Body of pancreas (tissue), 2 donors: ENCODE results near the genes HMX1, USP17L12, USP17L13 and DEFB131A.

GRCh38 chr4:8871713-8872399 is at the start of gene HMX1:
Gene HMX1 (minus strand): TSS chr4:8871839.
- PRO-cap = no peak
- RAMPAGE, long total RNA, 2 experiments = no peak in any of the 2 experiments

DNA sequence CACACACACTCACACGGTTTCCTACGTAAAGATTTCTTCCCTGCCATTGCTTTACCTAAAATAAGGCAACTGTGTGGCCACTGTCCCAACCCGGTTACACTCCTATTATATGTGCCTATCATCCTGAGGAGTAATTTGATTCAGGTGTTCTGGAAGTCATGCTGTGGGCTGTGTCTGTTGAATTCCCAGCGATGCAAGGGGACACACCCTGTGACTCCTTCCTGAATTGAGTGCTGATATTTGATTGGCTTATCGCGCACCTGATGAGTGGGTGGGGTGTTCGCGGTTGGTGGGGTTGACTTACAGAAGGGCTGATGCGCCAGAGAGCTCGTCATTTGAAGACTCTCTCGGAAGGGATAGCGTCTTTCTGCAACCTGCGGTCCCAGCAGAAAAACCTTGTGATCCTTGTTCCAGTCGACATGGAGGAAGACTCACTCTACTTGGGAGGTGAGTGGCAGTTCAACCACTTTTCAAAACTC is at the start of gene USP17L12:
USP17L12 (plus strand) TSS at position 420 of the 479 bp plus-strand sequence.
- PRO-cap = no peak
- RAMPAGE, long total RNA, 2 experiments = no peak in any of the 2 experiments

DNA sequence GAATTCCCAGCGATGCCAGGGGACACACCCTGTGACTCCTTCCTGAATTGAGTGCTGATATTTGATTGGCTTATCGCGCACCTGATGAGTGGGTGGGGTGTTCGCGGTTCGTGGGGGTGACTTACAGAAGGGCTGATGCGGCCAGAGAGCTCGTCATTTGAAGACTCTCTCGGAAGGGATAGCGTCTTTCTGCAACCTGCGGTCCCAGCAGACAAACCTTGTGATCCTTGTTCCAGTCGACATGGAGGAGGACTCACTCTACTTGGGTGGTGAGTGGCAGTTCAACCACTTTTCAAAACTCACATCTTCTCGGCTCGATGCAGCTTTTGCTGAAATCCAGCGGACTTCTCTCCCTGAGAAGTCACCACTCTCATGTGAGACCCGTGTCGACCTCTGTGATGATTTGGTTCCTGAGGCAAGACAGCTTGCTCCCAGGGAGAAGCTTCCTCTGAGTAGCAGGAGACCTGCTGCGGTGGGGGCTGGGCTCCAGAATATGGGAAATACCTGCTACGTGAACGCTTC is at the start of gene USP17L13:
USP17L13 (plus strand) TSS at position 242 of the 522 bp plus-strand sequence.
- PRO-cap = no peak
- RAMPAGE, long total RNA, 2 experiments = no peak in any of the 2 experiments

- PRO-cap = no peak
- RAMPAGE, long total RNA, 2 experiments = no peak in any of the 2 experiments
Measured at GRCh38 chr4:9444237-9444659, at the start of gene DEFB131A. Gene DEFB131A (plus strand): TSS chr4:9444414.

DNA sequence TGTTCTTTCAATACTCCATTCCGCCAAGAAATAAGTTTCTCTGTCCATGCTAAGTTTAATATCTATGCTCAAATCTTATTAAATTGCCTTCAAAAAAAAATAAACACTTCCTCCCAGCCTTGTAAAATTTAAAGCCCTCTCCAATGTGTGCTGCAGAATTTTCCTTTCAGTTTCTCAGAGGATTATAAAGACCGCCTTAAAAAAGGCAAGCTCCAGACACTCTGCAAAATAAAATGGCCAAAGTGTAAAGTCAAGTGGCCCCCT is 157.8 kb downstream of the DEFB131A start:
- PRO-cap = no peak
- RAMPAGE, long total RNA, 2 experiments = no peak in any of the 2 experiments

GRCh38 chr4:10074248-10075638 is 41.9 kb downstream of the WDR1 start:
- PRO-cap = no peak
- RAMPAGE, long total RNA, 2 experiments = no peak in any of the 2 experiments

GRCh38 chr4:10109164-10109991 is 7.2 kb downstream of the WDR1 start:
- PRO-cap = no peak
- RAMPAGE, long total RNA, 2 experiments = no peak in any of the 2 experiments

DNA sequence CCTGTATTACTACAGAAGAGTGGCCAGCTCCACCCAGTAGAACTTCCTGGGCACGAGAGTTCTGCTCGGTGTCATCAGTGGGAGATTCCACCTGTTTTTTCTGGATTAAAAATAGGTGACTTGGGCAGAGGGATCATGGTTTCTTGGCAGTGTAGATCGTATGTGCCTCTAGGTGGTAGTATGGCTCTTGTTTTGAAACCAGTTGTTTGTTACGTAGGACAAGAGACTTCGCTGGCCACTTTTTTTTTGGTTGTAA is 43.6 kb upstream of the WDR1 start:
- PRO-cap = no peak
- RAMPAGE, long total RNA, 2 experiments = no peak in any of the 2 experiments

DNA sequence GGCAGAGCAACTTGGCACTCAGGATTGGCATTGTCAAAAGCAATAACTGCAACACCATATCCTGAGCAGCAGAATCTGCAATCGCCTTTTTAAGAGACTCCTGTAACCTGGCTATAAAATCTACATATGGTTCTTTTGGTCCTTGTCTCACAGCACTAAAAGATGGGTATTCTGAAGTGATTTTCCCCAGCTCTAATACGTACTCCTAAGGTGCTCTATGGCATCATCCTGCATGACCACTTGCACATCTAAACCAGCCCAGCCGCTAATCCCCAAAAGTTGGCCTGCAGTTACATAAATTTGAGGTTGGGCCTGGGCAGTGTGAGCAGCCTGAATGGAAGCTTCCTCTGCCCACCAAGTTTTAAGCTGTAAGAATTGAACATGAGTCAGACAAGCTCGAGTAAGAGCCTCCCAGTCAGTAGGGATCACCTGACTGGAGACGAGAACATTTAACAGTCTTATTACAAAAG is 56.3 kb upstream of the WDR1 start:
- PRO-cap = no peak
- RAMPAGE, long total RNA, 2 experiments = no peak in any of the 2 experiments

DNA sequence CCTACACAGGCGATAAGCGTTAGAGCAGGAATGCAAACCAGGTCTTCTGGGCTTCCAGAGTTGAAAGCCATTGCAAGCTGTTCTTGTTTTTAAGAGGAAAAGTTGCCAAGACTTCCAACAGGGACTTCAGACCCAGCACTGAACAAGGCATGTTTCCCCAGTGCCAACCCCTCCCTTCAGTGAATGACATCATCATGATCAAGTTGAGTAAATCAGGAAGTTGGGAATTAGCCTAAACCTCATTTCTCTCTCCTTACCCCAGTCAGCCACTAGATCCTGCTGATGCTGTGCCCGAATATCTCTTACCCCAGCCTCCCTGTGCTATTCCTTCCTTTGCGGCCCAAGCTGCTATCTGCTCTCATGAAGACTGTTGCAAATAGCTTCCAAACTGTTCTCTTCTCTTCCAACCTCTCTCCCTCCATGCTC is 355.0 kb downstream of the HS3ST1 start:
- PRO-cap = no peak
- RAMPAGE, long total RNA, 2 experiments = no peak in any of the 2 experiments

DNA sequence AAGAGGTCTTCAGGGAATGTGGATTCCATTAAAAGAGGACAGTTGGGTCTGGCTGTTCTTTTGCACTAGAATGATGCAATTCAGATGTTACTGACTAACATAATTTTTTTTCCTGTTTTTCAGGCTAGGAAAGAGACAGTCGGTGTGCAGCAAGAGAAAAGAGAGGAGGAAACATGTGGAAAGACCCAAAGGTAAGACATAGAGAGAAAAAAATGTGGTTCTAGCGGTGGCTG is 92.1 kb downstream of the HS3ST1 start:
- PRO-cap = no peak
- RAMPAGE, long total RNA, 2 experiments = no peak in any of the 2 experiments

GRCh38 chr4:11401126-11401508 is 27.6 kb downstream of the HS3ST1 start:
- PRO-cap = no peak
- RAMPAGE, long total RNA, 2 experiments = no peak in any of the 2 experiments

- PRO-cap = no peak
- RAMPAGE, long total RNA, 2 experiments = no peak in any of the 2 experiments
Measured at GRCh38 chr4:11635240-11635945, 206.7 kb upstream of the HS3ST1 start.

DNA sequence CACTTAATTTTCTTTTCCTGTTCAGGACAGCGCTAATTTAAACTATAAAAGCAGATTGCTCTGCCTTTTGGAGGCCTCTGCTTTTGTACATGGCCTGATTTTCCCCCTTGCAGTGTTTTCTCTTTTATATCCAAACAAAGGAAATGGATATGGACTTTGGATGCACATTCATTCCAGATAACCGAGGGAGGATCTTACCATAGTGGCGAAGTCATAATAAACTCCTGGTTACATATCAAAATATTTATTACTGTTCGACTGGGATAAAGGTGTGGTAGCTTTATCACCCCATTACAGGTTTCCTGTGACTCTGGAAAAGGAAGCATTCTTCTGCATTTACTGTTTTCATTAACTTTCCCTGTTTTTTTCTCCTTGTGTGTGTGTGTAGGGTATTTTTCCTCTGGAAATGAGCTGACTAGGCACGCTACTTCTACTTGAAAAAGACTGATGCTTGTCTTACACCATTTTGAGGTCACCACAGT is 373.2 kb upstream of the HS3ST1 start:
- PRO-cap = no peak
- RAMPAGE, long total RNA, 2 experiments = no peak in any of the 2 experiments

DNA sequence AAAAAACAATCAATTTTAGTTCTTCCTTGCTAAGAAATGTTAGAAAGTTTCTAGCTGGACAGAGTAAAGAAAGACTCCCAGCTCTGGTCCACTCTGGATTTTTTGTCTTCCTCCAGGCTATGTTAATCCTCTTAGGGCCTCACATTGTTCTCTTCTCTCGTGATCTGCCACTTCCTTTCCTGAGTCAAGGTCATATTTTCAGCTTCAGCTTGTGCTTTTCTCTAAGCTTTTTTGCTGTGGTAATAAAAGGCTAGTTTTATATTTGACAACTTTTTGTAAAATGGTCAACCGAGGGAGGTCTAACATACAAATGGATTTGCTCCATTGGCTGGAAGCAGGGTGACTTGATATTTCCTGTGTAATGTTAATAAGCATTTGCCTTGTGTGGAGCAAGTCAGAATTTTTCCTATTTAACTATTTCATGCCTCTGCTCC is 239.7 kb downstream of the RAB28 start:
- PRO-cap = no peak
- RAMPAGE, long total RNA, 2 experiments = no peak in any of the 2 experiments

GRCh38 chr4:13483071-13483517 is 1.0 kb downstream of the RAB28 start:
- PRO-cap = no peak
- RAMPAGE, long total RNA, 2 experiments = no peak in any of the 2 experiments

GRCh38 chr4:13601474-13602486 is 25.7 kb downstream of the BOD1L1 start:
- PRO-cap = no peak
- RAMPAGE, long total RNA, 2 experiments = start-site peak on the minus strand in 1 of 2 experiments, at chr4:13601581-13601614 at its widest, 30 reads per replicate

DNA sequence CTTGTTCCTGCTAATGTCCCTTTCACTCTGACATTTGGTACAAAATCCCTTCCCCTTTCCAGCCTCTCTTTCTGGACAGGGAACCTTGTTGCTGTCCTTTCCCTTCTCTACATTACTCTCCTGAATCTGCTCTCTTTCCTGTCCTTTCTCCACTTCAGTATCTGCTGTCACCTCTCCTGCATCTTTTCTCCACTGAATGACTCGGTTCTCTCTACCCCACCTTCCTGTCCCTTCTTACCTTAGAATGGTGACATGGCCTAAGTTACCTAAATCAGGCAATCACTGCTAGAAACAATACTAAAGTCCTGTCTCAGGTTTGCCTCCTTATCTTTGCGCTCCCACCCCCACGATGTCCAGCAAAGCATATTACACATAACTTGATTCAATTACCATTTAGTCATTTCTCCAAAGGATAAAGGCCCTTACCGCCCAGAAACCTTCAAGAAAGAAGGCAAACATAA is 946 bp downstream of the BOD1L1 start:
- PRO-cap = no peak
- RAMPAGE, long total RNA, 2 experiments = no peak in any of the 2 experiments

DNA sequence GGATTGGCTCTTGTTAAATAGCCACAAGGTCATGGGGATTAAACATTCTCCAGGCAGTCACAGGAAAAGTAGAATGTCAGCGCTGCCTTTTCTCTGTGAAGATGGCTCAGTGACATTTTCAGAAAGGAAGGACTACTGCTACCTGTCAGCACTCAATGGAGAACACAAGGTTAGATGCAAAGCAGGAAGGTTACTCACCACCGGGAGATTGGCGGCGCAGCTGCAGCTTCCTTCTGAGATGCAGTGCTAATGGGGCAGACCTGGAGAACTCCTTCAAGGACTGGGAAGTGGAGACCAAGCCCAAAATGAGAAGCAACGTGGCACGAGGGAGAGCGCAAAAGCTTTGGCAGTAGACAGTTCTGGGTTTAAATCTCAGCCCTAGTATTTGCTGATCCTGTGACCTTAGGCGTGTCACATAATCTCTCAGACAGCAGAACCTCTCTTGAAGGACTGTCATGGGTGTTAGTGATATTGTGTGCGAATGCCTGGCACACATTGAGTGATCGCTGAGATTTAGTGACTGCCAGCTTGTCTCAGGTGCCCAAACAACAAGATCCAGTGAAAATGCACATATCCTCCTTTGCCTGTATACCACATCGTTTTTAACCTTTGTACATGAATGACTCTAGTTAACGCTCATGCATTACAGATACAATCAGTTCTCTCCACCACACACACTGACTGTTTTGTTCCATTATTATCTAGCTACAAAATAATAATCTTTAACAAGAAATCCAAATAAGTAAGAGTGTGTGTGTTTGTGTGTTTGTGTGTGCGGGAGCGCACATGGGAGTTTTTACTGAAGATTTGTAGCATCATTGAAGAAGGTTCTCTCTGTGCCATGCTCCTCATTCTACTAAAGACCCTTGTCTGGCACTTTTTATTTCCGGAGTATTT is 213.3 kb upstream of the BOD1L1 start:
- PRO-cap = no peak
- RAMPAGE, long total RNA, 2 experiments = no peak in any of the 2 experiments

DNA sequence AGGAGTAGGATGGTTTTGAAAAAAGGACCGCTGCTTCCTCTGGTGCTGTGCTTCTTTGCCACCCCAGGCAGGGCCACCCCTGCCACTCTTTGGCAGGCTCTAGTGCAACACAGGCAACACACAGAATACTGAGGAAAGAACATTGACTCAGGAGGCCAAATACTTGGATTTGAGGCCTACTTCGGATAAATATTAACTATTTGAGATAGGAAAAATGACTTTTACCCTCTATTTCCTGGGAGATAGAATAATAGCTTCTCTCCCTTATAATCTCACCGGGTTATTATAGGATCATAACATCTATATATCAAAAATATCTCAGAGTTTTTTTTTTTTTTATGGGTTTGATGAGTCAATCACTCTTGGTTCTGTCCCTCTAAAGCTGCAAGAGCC is 229.0 kb upstream of the BOD1L1 start:
- PRO-cap = no peak
- RAMPAGE, long total RNA, 2 experiments = no peak in any of the 2 experiments